Peritoneum (tissue), 1 donor: Measurements from ENCODE around the gene MTERF4.

GRCh38 chr2:239637911-239638351, 237.1 kb upstream of the HDAC4 start:
- PRO-cap, result no peak

- PRO-cap, result no peak
Measured at GRCh38 chr2:239965407-239965754, 59.8 kb downstream of the NDUFA10 start.

DNA sequence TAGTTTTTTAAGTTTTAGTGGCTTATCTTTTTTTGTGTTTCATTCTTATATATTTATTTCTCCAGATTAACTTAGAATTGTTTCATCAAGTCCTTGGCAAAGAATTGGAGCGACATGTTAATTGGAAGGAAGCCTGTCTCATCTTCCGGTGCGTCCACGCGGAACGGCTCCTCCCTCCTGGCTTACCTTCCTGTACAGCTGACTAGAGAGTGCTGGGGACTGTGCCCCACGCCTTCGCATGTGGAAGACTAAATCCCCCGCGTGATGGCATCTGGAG, 103.9 kb upstream of the OTOS start:
- PRO-cap, result no peak

DNA sequence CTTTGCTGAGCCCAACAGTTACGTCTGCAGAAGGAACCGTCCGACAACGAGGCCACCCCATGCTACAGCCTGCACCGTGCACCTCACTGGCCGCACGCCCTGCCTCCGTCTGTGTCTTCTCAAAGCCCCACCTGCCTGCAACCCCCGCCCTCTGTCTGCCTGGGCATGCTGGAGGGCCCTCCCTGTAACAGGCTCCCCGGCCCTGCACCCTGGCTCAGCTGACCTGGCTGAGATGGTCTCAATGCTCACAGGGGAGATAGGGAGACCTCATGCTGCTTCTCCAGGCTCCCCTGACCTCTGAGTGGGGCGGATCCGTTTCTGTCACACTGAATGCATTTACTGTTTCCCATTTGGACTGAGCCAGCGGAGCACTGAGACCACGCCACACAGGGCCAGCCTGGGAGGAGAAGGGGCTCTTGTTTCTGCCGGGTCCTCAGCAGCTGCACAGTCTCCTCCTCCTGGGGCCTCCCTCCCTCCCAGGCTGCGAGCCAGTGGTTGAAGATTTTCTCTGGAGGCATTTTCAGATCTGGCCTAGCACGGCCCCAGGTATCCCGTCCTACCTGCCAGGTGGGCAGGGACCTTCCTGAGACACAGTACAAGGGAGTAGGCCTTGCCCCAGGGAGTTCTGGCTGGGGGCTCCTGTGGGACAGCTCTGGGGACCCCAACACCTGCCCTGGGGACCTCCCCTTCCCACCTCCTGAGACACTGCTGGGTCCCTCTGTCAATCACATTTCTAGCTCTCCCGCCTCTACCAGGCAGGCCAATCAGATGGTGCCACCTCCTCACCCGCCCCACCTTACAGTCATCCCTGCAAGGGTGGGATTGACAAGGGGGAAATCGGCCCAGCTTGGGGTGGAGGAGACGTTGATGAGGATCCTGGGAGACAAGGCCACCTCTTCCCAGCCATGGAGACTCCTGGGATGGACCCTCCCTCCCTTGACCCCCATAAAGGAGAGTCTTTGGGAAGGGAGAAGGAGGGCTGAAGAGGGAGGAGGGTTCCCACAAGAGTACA, 109.4 kb upstream of the OTOS start:
- PRO-cap, result no peak

DNA sequence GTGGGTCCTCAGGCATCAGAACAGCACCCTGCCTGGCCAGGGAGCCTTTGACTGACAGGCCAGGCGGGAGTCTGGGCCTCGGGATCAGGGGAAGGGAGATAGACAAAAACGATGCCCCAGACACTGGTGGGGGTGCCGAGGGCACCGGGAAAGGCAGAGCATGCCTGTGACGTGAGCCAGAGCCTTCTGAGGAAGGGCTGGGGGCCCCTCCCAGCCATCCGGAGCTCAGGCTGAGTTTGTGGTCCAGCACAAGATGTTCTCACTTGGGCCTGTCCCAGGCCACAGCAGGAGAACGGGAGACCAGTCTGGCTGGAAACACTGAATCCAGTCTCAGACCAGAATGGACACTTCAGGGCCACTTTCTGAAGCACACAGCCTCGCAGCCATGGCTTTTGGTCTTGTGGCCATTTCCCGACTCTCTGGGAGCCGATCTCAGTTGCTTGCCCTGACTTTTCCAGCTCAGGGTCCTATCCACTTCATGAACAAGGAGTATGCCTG, 134.9 kb upstream of the GPC1 start:
- PRO-cap, result no peak

GRCh38 chr2:240558594-240559406, 1.0 kb upstream of the ANKMY1 start:
- PRO-cap, result no peak

GRCh38 chr2:240575164-240575995, 7.1 kb downstream of the RNPEPL1 start:
- PRO-cap, result no peak

DNA sequence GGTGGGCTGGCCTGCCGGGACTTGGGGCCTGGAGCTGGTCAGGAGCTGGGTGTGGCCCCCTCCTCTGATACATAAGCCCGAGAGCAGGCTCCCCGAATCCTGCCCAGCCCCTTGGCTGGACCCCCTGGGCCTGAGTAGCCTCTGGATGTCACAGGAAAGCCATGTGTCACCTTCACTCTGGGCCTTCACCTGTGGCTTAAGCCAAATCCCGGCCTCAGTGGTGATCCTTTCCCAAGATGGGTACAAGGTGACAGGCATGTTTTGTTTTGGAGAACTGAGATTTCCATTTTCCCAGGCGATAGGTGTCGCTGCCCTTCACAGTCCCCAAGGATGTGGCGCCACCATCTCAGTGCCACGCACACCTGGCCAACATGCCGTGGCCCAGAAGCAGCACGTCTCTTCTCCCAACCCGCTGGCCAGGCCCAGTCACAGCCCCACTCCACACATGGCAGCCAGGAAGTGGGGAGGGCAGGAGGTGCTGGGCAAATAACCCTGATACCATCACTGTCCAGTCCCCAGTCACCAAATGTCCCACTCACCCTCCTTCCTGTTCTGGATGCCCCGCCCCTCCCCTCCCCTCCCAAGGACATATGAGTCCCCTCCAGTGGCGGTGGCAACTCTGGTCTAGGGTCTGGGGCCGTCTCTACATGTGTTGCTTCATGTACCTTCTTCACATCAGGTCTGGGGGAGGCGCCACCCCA, 7.6 kb upstream of the CAPN10 start:
- PRO-cap, result no peak

- PRO-cap, result no peak
Measured at GRCh38 chr2:240619448-240620197, 5.7 kb upstream of the GPR35 start.

DNA sequence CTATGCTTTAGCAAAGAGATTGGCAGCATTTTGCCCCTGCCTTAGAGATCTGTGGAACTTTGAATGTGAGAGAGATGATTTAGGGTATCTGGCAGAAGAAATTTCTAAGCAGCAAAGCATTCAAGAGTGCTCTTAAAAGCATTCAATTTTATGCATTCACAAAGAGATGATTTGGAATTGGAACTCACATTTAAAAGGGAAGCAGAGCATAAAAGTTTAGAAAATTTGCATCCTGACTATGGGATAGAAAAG, 8.1 kb downstream of the GPR35 start:
- PRO-cap, result no peak

DNA sequence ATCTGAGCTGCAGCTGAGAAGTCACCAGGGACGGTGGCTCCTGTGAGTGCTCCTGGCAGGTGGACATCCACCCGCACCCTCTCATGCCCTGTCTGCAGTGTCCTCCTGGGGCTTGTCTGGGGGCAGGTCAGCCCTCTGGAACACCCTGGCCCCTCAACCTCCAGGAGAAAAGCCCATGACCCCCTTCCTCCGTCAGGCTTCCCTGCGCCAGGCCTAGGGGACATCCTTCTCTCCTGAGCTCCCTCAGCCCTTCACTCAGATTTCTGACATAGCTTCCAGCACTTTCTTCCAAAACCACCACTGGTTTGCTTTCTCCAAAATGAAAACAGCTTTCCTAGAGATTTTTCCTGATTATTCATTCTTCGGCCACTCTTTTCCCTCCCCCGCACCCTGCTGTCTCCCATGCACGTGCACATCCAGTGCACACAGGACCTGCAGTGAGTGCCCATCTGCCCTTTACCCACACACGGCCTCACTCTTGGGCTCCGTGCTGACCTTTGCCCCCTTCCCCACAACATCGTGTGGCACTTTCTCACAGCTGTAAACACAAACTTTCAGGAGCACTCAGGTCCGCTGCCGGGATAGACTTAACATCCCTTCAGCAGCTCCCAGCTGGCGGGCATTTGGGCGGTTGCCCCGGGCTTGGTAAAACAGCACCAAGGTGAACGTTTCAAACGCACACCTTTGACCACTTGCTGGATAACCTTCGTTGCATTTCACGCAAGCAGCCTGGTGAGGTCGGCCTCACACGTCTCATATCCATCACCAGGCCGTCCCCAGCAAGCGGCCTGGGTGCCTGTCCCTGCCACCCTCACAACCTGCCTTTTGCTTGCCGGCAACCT, 25.8 kb downstream of the KIF1A start:
- PRO-cap, result no peak

- PRO-cap, result no peak
Measured at GRCh38 chr2:240985852-240986370, 12.5 kb upstream of the SNED1 start.

DNA sequence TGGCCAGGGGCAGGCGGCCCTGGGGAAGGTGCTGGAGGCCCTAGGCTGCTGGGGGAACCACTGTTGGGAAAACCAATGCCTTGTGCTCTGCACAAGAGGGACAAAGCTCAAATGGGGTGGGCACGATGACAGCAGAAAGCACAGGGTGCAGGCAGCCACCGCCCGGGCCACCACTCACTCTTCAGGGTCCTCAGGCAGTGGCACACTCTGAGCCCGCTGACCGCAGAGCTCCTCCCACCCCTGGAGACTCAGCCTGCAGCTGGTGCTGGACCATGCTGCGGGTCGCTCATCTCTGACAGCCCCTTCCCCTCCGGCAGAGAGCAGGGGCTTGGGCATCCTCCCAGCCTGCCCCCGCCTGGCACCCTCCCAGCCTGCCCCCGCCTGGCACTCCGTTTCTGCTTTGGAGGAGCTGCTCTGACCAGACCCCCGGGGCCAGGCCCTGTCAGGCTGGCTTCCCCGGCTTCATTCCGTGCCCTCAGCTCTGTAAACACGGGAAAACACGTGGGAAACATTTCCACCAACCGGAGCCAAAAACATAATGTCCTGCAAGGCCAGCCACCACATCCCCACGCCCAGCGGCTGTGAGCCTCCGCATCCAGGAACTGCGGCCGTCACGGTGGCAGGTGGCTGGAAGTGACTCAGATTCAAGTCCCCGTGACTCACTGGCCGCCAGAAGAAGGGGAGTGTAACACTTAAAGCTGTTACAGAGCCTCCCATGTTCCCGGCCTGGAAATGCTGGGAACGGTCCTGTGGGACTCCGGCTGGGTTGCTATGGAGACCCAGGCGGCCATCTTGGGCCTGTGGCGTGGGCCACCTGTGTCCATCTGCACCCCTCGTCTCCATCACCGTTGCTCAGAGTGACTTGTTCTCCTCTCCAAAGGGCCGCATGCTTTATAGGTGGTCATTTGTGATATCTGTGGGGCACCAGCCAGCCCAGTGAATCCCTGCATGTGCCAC, 6.8 kb upstream of the SNED1 start:
- PRO-cap, result no peak

DNA sequence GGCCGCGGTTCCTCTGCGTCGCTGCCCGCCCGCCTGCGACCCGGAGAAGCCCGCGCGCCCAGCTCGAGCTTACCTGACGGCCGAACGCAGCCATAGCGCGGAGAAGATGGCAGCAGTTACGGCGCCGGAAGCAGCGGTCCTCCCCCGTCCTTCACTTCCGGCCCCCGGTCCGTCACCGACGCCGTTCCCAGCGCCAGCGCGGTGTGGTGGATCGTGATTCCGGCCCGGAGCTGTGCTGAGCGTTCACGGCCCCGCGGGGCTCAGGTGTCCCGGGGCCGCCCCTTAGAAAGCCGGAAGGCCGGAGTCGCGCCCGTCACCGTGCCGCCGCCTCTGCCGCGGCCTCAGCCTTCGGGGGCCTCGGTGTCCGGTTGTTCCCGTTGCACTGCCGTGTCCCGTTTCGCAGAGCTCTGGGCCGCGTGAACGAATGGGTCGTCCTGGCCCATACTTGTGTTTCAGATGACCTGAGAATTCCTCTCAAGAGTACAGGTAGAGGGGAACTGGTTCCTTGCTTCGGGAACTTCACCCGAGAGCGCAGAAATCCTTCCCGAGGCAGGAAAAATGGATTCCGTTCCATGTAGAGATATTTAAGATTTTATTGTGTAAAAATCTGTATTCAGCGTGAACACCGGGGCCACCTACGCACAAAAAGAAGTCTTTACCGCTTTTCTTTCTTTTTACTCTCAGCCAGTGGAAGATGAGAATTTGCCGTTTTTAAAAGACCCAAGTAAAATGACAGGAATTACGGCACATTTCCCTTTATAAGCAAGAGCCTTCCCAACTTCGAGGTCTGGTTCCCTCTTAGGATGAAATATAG, at the start of gene MTERF4:
MTERF4 (minus strand) TSS at position 108 of the 814 bp plus-strand sequence.
- PRO-cap, result bidirectional peak, plus-strand start at position 217 of the sequence, minus-strand start at position 108 of the sequence

DNA sequence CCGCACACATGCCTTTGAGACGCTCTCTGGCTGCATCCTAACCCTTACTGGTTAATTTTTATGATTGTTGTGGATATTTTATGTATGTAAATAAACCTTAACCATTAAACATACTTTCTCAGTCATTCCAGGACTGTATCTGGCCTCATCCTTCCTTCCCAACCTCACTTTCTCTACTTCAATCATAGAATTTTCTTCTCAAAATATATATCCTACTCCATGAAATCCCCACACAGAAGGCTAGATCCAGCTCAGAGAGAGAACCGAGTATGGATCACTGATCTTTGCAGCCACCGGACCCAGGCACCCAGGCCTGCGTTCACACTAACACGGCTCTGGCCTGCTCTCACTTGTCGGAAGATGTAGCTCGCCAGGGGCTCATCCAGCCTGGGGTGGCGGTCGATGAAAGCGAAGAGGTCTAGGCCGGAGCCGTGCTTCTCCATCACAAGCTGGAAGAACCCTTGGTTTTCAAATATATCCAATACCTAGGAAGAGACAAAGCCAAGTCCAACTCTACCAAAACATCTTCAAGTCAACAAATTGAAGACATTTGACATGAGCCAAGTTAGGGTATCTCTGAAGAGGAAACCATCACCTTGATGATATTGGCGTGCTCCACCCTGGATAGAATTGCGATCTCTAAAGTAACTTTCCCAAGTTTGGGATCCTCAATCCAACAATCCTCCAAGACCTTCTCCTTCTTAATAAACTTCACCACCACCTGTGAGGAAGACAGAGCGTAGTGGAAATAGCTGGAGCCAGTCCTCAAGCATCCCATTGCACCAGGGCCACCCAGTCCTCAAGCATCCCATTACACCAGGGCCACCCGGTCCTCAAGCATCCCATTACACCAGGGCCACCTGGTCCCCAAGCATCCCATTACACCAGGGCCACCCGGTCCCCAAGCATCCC, 12.9 kb upstream of the MTERF4 start:
- PRO-cap, result no peak

GRCh38 chr2:241234951-241235418, 46.5 kb downstream of the ANO7 start:
- PRO-cap, result no peak

- PRO-cap, result no peak
Measured at GRCh38 chr2:241285196-241285621, 30.3 kb downstream of the HDLBP start.

DNA sequence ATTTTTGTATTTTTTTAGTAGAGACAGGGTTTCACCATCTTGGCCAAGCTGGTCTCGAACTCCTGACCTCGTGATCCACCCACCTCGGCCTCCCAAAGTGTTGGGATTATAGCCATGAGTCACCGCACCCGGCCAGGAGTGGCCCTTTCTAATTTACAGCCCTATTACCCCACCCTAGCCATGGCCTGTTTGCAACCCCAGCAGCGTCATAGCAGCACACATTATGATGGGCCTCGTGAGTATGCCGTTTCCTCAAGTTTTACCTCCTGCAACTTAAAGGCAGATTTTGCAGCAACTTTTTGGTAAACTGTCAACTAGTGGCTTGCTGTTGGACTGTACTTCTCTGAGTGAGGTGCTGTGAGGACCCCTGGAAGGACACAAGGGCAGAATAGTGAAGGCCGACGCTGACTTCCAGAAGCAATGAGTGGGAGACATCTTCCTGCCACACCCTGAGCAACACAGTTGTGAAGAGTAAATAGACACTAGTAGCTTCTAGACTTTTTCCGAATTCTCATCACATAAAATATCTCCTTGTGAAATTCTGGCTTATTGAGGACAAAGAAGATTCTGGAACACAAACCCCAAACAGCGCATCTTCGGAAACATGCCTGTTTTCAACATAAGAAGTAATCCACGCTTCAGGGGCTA, 54.3 kb downstream of the STK25 start:
- PRO-cap, result no peak

- PRO-cap, result bidirectional peak, plus-strand start at chr2:241508913, minus-strand start at chr2:241508553
Measured at GRCh38 chr2:241508681-241509241, 377 bp upstream of the STK25 start.

DNA sequence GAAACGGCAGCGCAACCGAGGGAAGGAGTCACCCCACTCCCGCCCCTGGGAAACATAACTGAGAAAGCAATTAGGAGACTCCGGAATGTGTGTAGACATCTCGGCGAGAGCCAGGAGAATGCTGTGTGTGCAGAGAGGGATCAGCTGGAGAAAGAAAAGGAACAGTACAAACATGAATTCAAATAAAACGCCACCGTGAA, 13.4 kb upstream of the BOK start:
- PRO-cap, result no peak